ENCODE measurements around a stretch of chr6.

GRCh38 chr6:1889333-1889713 is 279.6 kb downstream of the FOXC1 start:
- RAMPAGE, long total RNA = no peak
- RRBS = no CpG with 5 or more reads among the region's 7 CpGs

DNA sequence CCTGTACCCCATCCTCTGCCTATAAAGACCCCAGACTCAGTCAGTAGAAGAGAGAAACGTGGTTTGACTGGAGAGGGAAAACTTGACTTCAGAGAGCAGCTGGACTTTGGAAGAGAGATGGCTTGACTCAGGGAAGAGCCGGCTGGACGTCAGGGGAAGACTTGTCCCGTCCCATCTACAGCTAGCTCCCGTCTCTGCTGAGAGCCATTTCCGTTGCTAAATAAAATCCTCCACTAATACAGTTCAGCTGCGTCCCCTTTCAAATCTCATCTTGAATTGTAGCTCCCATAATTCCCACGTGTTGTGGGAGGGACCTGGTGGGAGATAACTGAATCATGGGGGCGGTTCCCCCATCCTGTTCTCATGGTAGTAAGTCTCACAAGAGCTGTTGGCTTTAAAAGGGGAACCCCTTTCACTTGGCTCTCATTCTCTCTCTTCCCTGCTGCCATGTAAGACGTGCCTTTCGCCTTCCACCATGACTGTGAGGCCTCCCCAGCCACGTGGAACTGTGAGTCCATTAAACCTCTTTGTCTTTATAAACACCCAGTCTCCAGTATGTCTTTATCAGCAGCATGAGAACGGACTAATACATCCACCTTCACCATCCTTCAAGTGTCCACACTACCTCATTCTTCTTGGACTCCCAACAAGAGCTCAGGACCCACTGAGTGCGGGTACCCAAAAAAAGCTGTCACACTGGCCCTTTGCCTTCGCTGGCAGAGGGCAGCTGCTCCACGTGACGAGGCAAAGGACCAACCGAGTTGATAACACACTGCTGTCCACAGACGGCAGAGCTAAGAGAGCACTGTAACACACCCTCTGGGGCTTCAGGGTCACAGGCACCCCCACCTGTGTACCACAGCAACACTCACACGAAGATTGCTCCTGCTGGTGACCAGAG is 313.1 kb downstream of the FOXC1 start:
- RAMPAGE, long total RNA = no peak
- RRBS = no CpG with 5 or more reads among the region's 20 CpGs

DNA sequence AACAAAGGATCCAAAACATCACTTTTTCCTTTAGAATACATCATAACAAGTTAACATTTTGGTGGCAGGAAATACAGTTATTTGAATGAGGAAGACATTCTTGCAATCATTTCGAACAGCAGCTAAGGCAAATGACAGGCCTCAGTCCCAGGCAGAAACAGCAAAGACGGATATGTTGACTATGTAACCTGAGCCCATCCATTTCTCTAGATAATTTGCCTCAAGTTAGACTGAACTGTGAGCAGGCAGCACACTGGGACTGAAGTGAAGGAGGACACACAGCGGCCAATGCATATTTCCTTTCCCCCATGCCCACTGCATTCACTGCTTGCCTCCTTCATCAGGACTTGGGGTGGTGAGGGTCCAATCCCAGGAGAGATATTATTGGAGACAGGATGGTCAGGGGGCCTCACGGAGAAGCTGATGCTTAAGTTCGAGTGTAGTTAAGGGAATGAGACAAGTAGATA is 136.4 kb downstream of the GMDS start:
- RAMPAGE, long total RNA = no peak
- RRBS = no CpG with 5 or more reads among the region's 5 CpGs

DNA sequence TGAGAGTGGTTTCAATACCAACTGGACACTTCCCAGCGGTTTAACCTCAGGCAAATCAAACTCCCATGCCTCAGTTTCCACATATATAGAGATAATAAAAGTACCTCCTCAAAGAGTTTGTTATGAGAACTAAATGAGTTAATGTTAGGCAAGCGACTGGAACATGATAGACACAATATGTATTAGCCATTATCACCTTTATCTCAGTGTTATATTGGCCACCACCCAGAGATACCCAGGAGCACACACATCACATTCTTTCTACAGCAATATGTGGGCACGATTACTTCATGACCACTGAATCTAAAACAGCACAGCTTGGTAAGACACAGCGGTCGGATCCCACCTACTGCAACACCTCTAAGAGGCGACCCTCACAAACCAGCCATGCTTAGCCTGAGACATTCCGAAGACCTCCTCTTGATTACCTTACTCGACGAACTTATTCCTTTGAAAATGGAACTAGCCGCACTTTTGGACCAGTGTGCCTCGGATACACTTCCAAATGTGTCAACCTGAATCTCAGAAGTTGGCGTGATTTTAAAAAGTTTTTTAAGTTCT is 1.1 kb downstream of the GMDS start:
- RAMPAGE, long total RNA = no peak
- RRBS = no CpG with 5 or more reads among the region's 12 CpGs

GRCh38 chr6:2259090-2259433 is 13.7 kb upstream of the GMDS start:
- RAMPAGE, long total RNA = no peak
- RRBS = no CpG with 5 or more reads among the region's 4 CpGs

GRCh38 chr6:2389350-2389594 is 143.9 kb upstream of the GMDS start:
- RAMPAGE, long total RNA = no peak
- RRBS = no CpG with 5 or more reads among the region's 3 CpGs

DNA sequence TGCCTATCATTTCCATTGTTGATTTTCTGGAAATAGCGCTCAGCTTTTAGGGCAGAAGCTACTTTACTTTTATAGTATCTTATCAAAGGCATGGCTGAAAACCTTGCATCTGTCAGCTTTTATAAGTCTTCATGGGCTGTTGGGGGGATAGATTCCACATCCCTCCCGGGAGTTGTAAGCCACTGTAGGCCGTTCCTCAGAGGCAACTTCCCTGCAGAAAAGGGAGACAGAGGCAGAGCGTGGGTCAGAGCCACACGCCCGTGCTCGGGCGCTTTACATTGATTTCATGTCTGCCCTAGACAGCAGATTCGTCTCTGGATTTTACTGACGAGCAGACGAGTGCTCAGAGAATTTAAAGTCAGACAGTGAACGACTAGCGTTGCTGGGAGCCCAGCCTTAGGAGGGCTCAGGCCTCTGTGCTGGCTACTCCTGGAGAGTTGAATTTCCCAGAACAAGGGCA is 126.8 kb downstream of the MYLK4 start:
- RAMPAGE, long total RNA = no peak
- RRBS = no CpG with 5 or more reads among the region's 13 CpGs

DNA sequence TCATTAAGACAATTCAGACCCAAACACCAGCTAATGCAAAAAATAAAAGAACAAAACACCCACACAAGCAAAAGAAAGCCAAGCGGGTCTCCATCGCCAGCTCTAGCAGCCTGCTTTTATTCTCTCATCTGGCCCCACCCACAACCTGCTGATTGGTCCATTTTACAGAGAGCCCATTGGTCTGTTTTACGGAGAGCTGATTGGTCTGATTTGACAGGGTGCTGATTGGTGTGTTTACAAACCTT is 2.3 kb upstream of the WRNIP1 start:
- RAMPAGE, long total RNA = no peak
- RRBS = no CpG with 5 or more reads among the region's 3 CpGs

DNA sequence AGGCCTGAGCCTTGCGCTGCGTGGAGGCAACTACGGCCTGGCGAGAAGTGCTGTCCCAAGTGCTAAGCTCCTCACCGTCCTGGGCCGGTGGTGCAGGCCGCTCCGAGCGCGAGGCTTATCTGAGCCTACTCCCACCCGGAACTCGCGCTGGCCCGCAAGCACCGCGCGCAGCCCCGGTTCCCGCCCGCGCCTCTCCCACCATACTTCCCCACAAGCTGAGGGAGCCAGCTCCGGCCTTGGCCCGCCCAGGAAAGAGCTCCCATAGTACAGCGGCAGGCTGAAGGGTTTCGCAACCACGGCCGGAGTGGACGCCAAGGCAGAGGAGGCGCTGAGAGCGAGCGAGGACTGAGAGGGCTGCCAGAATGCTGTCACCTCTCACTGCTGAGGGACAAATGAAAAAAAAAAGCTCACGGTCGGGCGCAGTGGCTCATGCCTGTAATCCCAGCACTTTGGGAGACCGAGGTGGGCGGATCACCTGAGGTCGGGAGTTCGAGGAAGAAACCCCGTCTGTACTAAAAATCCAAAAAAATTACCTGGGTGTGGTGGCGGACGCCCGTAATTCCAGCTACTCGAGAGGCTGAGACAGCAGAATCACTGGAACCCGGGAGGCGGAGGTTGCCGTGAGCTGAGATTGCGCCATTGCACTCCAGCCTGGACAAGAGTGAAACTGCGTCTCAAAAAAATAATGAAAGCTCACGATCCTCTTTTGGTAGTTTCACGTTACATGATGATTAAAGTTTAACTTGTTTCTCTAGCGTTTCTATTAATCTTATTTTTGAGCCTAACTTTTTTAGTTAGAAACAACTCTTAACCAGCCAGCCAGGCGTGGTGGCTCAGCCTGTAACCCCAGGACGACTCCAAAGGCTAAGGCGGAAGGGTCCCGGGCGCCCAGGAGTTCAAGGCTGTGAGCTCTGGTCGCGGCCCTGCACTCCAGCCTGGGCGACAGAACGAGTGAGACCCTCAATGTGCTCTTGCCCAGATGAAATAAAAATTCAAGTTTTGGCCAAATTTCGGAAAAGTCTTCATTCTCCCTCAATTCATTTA is 1.4 kb upstream of the WRNIP1 start:
- RAMPAGE, long total RNA = no peak
- RRBS = 80% methylated on average over 12 of the region's 61 CpGs

DNA sequence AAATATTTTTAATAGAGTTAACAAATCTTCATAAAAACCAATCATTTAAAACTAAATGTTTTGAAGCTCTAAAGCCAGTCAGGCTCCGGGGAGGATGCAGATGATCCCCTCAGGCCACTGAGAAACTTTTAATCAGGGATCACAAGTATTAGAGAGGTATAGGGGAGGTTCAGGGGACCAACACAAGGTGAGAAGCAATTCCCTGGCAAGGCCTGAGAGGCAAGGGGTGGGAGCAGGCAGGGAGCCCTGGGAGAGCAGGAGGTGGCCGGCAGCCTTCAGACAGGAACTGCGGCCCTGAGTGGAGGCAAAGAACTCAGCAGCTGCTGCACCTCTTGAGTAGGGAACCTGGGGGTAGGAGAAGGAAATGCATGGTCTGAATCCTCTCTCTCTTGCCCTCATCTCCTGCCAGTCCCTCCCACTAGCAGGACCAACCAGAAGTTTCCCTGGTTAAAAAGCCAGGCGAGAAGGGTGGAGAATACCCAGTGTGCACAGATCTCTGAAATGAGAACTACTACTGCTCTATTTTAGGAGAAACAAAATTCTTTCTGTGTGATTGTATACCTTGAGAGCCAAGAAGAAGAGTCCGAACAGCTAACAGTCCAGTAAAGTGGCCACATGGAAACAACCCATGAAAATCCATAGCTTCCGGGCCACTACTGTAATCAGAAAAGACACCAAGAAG is 25.3 kb downstream of the WRNIP1 start:
- RAMPAGE, long total RNA = no peak
- RRBS = no CpG with 5 or more reads among the region's 6 CpGs

DNA sequence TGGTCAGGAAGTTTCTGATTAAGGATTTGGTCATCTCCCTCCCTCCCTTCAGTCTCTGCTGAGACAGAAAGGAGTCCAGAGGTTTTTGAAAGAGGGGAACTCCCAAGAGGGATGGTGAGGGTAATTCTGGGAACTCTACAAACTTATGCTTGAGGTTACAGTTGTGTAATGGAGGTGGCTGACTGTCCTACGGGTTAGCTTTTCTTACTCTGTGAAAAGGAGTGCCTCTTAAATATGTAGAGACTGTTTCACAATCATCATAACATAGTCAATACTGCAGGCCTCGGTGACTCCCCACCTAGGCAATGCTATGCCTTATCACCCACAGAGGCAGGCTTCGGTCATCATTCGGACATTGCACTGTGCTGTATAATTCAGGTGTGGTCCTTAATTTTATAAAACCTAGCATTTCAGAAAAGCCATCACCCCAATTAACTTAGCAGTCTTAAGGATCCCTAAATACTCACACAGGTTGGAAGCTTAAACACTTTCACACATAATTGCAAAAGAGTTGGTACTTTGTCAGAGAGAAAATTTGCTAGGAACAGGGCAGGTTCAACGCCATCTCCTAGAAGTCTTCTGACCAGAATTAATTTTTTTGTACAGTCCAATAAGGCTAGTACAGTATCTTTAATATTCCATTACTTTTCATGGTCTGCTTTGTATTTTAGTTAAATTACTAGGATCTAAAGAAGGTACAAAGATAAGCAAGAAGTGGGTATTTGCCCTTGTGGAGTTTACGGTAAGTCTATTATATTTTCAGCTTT is 31.2 kb downstream of the SERPINB1 start:
- RAMPAGE, long total RNA = no peak
- RRBS = no CpG with 5 or more reads among the region's 6 CpGs

- RAMPAGE, long total RNA = no peak
- RRBS = no CpG with 5 or more reads among the region's 3 CpGs
Observed at GRCh38 chr6:2817844-2818293, 23.8 kb downstream of the SERPINB1 start.

DNA sequence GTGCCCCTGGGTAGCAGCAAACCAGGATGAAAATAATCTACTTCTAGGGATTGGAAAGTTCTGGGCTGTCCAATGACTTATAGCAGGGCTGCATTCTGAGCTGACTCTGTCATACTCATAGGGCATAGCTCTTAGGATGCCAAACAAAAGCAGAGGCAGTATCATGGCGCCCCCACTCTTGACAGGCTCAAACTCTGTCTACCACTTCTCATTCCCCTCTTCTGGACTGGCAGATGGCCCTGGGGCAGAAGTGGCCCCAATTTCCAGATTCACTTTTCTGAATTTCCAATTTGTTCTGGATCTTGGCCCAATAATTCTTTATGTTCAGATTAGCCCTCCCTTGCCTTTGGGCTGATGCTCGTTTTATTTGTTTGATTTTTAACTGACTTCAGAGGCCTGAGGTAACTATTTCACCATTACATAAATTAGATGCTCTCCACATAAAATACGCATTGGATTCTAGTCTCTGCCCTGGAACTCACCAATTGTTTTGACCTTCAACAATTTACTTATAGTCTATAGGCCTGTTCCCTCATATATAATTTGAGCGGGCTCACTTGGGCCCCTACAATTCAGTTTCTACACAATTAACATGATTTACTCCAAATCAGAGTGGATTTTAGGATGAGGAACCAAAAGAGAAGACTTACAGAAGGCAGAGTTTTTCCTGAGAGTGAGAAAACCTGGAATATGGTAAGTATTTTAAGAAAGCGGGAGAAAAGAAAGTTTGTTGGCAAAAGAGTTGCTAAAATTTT is 10.0 kb downstream of the SERPINB1 start:
- RAMPAGE, long total RNA = no peak
- RRBS = no CpG with 5 or more reads among the region's 5 CpGs

DNA sequence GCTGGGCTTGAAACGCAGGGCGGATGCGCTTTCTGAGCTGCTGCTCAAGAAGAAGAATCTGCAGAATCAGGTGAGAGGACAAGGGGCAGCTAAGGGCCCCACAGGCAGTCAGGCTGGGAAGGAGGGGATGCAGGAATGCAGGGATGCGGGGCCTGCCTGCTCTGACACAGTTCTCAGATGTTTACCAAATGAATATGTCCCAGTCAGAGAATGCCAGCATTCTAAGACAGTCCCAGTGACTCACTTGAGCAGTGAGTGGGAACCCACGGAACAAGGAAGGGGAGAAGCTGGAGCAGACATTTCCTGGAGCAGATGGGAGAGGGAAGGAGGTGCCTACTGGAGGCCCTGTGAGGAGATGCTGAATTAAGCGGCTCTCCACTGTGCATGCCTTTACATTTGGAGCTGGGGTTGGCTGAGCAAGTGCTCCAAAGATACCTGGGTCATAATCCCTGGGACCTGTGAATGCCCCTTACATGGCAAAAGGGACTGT is 11.0 kb downstream of the SERPINB6 start:
- RAMPAGE, long total RNA = no peak
- RRBS = no CpG with 5 or more reads among the region's 6 CpGs

DNA sequence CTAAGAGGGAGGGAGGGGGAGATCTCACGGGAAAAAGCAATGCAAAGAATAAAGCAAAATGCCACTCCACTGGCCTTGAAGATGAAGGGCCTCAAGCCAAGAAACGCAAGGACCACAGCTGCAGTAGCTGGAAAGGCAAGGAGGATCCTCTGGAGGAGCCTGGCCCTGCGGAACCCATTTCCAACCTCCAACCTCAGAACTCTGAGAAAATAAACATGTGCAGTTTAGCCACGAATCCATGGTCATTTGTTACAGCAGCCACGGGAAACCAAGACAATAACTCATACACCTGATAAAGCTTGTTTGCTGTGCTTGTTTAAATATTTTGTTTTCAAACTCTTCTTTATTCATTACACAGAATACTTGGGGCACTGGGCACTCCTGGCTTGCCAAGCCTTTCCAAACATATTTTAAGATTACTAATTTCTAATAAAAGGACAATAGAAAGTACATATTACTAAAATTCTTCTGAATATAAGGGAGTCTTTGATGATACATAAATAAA is 10.4 kb downstream of the SERPINB6 start:
- RAMPAGE, long total RNA = no peak
- RRBS = no CpG with 5 or more reads among the region's 5 CpGs

GRCh38 chr6:2980076-2980574 is 8.8 kb upstream of the SERPINB6 start:
- RAMPAGE, long total RNA = no peak
- RRBS = no CpG with 5 or more reads among the region's 1 CpG

DNA sequence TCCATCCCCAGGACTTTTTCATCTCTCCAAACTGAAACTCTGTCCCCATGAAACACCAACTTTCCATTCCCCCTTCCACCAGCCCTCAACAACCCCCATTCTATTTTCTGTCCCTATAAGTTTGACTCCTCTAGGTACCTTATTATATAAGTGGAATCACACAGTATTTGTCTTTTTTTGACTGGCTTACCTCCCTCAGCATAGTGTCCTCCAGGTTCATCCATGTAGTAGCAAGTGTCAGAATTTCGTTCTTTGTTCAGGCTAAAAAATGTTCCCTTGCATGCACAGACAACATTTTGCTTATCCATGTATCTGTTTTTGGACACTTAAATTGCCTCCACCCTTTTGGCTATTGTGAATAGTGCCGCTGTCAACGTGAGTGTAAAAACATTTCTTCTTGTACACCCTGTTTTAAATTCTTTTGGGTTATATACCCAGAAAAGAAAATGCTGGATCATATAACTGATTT is 878 bp upstream of the BPHL start:
- RAMPAGE, long total RNA = no peak
- RRBS = no CpG with 5 or more reads among the region's 3 CpGs

- RAMPAGE, long total RNA = no peak
- RRBS = 3% methylated on average over 13 of the region's 82 CpGs
Observed at GRCh38 chr6:3162474-3163371, 5.4 kb upstream of the TUBB2A start.

DNA sequence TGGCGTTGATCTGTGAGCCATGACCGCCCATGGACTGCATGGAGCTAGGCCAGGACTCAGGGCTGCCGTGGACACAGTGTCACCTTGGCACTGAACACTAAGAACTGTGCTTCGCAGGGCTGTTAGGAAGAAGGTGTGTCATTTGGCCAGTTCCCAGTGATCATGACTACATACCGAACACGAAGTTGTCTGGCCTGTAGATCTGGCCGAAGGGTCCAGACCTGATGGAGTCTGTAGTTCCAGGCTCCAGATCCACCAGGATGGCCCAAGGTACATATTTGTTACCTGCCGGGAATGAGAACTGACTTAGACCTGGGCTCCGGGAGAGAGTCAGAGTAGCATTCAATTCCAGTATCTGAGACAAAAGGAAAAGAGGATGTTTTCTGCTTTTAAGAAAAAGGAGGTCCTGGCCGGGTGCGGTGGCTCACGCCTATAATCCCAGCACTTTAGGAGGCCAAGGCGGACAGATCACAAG is 21.5 kb upstream of the TUBB2A start:
- RAMPAGE, long total RNA = no peak
- RRBS = 97% methylated on average over 2 of the region's 13 CpGs

- RAMPAGE, long total RNA = no peak
- RRBS = no CpG with 5 or more reads among the region's 6 CpGs
Observed at GRCh38 chr6:3203059-3203711, 24.3 kb downstream of the TUBB2B start.